Lung (tissue), 4 donors: ENCODE data around the genes PRDM1 and CD24.

DNA sequence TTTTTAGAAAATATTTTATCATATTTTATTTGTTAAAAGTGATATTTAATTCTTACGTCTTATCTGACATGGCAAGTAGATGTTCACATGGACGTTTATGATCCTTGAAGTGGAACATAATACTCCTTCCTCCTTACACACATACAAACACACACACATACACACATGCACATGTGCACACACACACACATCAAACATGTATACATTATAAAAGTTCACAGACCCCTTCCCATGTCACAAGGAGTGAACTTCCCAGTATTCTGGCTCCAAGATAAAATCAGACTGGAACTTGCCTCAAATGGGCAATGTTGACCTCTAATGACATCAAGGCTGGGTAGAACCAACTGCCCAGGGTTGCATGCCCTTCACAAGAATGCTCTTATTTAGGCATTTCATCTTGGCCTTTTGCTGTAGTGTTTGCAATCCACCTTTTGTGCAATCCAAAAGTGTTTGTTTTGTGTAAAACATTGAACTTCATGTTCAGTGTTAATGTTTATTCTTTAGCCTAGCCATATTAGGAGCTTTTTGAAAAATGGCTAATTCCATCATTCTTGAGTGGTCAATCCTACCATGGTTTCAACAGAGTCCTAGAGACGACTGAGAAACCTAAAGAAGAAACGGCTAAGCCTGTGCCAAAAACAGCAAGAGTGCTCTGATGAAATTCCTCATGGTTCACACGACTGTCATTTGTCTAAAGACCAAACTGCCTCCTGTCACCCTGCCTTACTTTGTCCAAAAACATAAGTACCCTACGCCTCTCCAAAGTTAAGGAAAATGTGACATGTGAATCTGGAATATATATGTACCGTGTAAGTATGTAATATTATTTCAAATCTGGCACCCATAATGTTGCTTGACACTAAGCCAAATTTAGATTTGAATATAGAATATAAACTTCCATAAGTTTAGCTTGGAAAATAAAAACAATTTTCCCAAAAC lies 279.7 kb upstream of the PRDM1 start:
- PRO-cap: no peak
- RAMPAGE, long total RNA: no peak
- RRBS: no CpG with 5 or more reads among the region's 7 CpGs

DNA sequence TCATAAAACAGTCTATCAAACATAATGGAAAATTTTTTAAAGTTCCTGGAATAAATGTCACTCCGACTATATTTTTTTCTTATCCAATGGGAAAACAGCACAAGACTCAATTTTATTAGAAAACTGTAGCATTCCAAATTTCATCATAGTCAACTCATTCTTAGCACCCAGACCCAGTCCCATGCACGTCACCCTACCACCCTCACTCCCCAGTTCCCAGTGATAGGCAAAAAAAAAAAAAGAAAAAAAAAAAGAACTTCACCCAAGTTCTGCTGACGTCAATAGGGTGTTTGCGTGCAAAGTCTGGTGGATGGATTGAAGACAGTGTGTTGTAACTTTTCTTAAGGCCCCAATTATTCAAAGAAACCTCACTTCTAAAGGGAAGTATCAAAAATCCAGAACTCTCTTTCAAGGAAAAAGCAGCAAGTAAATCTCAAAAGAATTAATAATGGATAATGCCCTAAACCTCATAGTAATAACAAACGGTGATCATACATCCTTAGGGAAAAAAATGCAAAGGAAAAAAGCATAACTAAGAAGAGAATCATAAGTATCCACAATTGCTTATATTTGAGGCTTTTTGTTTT lies 213.8 kb upstream of the PRDM1 start:
- PRO-cap: no peak
- RAMPAGE, long total RNA: no peak
- RRBS: no CpG with 5 or more reads among the region's 5 CpGs

DNA sequence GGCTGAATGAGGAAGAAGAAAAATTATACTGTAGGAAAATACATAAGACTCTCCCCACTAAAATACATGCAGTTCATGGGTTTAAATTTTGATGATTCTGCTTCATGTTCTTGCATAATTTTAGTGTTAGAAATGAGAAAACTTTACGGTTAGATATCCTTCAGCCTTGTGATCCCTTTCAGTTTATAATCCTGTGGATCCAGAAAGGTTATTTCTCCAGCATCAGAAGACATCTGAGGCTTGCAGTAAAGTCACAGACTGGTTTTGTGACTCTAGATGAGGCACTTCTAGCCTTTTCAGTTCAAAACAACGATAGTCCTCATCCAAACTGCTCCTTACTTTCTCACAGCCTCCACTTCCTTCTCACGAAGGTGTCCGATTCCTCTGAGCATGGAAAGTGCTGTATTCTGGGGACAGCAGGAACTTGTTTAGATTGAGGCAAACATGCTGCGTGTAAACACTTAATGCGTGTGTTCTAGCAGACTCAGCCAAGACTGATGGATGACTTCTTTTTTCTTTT lies 80.3 kb upstream of the PRDM1 start:
- PRO-cap: no peak
- RAMPAGE, long total RNA: no peak
- RRBS: no CpG with 5 or more reads among the region's 6 CpGs

DNA sequence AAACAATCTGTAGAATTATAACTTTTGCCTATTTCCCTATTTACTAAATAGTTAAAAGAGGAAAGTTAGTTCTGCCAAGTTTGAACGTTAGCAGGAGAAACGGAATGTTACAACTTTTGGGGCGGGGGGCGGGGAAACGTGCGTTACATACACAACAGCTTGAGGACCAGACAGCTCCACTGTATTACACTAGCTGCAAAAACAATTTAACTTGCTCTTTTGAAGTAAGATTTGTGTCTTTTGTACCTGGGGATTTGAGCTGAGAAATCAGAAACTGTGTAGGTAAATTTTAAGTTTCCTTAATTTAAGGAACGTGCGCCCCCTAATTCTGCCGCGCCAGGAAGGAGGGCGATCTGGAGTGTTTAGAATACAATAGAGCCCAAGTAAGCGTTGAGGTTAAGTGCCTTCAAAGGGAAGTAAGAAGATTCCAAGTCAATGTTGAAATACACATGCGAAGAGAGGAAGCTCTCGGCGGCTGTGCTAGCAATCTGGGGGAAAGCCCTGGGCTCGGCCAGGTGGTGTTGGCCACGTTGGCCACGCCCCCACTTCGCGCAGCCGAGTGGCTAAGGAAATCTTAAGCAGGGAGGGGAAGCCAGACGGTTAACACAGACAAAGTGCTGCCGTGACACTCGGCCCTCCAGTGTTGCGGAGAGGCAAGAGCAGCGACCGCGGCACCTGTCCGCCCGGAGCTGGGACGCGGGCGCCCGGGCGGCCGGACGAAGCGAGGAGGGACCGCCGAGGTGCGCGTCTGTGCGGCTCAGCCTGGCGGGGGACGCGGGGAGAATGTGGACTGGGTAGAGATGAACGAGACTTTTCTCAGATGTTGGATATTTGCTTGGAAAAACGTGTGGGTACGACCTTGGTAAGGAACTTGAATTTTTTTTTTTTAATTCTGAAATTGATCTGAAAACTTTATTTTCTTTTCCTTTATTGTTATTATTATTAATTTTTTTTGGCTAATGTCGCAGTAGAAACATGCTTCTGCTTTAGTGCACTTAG lies at the start of gene PRDM1:
Gene PRDM1, plus strand, starts transcription at position 603 of the 999 bp plus-strand sequence.
- PRO-cap: bidirectional peak, plus-strand start at position 640 of the sequence, minus-strand start at position 479 of the sequence
- RAMPAGE, long total RNA: no peak
- RRBS: no CpG with 5 or more reads among the region's 50 CpGs

DNA sequence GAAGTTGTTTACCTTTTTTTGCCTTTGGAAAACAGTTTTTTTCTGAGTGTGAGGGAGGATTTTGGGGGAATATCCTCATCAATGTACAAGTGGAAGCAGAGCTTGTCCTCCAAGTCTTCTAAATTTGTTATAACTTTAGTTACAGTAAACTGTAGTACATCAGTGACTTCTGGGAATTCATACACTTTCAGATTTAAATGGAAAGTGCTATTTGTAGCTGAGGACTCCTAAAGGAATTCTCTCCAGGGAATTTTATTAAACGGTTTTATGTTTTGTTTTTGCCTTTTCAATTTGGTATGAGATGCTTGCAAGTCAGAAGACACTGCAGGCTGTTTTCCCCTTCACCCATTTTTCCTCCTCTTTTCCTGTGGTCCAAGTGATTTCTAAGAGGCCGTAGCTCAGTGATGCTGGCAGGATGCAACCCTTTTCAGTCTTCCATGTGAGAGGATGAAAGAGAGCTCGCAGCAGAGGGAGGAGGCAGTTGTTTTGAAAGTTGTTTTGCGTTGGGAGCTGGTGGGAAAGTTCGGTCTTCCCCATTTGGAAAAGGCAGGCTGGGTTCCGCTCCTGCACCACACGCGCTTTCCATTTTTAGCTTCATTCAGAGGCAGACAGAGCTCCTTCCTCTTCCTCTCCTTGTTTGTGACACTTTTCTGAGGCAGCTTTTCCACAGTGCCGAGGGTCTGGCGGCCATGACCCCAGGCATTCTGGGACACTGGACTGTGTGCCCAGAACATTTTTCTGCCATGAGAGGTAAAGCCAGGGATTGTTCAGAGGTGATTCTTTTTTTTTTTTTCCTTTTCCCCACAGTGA lies 1.2 kb downstream of the PRDM1 start:
- PRO-cap: no peak
- RAMPAGE, long total RNA: no peak
- RRBS: no CpG with 5 or more reads among the region's 10 CpGs

DNA sequence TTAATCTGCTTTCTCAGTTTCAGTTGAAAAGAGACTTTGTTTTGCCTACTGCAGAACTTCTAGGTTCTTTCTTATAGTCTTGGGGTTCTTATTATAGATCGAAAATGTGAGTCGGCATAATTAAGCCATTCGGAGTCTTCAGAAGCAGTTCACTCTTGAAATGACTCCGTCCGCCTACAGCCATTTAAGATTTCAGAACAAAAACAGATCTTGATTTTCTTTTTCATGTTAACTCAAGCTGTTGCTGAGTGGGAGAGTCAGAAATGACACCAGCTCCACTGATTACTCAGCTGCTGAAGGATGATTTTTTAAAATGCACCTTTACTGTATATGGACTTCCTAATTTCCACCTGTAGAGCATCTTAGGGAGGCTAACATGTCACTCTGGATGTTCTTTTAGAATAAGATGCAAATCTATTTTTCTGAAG lies 15.9 kb downstream of the PRDM1 start:
- PRO-cap: no peak
- RAMPAGE, long total RNA: no peak
- RRBS: no CpG with 5 or more reads among the region's 5 CpGs

- PRO-cap: no peak
- RAMPAGE, long total RNA: no peak
- RRBS: 55% methylated on average over 2 of the region's 10 CpGs
Measured at GRCh38 chr6:106117350-106118052, 31.4 kb downstream of the PRDM1 start.

GRCh38 chr6:106155426-106155859 lies 69.3 kb downstream of the PRDM1 start:
- PRO-cap: no peak
- RAMPAGE, long total RNA: no peak
- RRBS: no CpG with 5 or more reads among the region's 8 CpGs

- PRO-cap: no peak
- RAMPAGE, long total RNA: no peak
- RRBS: no CpG with 5 or more reads among the region's 1 CpG
Measured at GRCh38 chr6:106309830-106310416, 15.6 kb downstream of the ATG5 start.

DNA sequence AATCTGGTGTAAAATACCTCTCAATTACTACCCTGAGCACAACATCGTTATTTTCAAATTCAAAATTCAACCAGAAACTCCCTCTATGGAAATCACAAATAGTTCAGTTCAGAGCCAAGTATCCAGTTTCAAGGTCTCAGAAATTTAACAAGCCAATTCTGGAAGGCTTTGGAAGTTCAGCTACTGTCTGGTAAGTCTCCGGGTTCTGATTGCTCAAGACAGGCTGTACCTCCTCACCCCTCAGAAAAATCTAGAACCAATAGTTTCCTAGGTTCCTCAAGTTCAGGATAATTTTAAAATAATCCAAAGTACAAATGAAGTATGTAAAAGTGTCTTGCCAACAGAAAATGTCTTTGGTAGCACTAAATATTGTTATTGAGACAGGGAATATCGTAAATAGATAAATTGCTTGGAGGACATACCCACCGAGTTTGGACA lies 809 bp downstream of the ATG5 start:
- PRO-cap: no peak
- RAMPAGE, long total RNA: no peak
- RRBS: no CpG with 5 or more reads among the region's 4 CpGs

DNA sequence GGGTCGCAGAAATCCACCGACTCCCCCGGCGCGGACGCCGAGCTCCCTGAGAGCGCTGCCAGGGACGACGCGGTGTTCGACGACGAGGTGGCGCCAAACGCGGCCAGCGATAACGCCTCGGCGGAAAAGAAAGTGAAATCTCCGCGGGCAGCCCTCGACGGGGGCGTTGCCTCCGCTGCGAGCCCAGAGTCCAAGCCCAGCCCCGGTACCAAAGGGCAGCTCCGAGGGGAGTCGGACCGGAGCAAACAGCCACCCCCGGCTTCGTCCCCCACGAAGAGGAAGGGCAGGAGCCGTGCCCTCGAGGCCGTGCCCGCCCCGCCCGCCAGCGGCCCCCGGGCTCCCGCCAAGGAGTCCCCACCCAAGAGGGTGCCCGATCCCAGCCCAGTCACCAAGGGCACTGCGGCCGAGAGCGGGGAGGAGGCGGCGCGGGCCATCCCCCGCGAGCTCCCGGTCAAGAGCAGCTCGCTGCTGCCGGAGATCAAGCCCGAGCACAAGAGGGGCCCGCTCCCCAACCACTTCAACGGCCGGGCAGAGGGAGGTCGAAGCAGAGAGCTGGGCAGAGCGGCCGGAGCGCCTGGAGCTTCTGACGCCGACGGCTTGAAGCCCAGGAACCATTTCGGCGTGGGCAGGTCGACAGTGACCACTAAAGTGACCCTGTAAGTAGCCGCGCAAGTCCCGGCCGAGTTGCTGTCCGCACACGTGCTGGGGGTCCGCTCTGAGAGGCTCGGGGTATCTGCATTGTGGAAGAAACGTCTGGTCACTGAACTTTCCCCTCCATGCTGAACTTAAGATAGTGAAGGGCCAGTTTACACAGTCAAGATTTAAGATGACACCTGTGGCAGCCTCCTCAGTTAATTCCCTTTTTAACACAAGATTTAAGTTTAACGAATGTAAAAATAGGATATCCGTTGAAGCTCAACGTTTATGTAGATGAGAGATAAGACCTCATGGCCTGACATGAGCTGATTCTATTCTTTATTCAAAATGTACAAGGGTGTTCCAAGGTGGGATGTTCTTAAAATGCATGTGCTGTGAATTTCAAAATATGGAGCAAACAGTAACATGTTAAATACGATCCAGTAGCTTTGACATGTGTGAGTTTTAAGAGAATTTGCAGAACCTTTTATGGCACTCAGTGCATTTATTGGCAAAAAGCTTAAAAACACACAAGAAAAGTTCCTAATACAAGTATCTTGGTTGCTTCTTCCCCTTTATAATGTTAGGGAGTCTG lies 116.5 kb downstream of the RTN4IP1 start:
- PRO-cap: no peak
- RAMPAGE, long total RNA: no peak
- RRBS: 2% methylated on average over 34 of the region's 83 CpGs

DNA sequence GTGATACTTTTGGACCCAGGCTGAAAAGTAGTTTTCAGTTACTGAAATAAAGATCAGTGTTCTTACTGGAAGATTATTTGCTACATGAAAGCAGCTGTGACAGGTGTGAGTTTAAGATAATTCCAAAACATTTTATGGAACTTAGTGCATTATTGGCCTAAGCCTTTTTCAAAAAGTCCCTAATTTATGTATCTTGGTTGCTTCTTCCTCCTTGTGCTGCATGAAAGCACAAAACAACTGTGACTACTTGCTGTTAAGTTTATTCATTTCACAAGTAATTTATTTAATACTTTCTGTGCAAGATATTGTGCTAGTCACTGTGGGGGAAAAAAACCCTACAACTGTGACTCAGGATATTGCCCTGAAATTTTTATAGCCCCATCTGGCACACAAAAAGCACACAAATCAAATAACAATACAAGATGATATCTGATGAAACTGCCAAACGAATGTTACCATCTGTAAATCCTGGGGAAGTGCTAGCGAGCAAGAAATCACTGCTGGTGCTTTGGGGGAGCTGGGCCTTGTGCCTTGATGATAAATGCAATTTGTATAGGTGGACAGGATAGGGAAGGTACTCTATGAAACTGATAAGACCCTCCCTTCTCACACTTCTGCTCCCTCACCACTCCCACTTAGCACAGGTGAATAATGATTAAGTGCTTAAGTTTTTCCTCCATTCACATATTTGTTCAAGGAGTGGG lies 115.5 kb downstream of the RTN4IP1 start:
- PRO-cap: no peak
- RAMPAGE, long total RNA: no peak
- RRBS: no CpG with 5 or more reads among the region's 2 CpGs

GRCh38 chr6:106539155-106539807 lies 90.0 kb downstream of the RTN4IP1 start:
- PRO-cap: no peak
- RAMPAGE, long total RNA: no peak
- RRBS: no CpG with 5 or more reads among the region's 7 CpGs

DNA sequence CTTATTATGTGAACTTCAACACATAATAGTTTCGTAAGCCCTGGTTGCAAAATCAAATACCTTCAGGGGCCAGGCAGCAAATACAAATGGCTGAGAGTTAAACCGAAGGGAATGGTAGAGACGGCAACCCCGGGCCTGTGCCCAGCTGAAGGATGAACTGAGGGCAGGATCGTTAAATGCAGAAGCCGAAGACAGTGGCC lies 88.4 kb downstream of the RTN4IP1 start:
- PRO-cap: no peak
- RAMPAGE, long total RNA: no peak
- RRBS: no CpG with 5 or more reads among the region's 6 CpGs

- PRO-cap: no peak
- RAMPAGE, long total RNA: no peak
- RRBS: no CpG with 5 or more reads among the region's 7 CpGs
Measured at GRCh38 chr6:106575177-106575376, 54.2 kb downstream of the RTN4IP1 start.

GRCh38 chr6:106785669-106786054 lies 156.3 kb downstream of the QRSL1 start:
- PRO-cap: no peak
- RAMPAGE, long total RNA: no peak
- RRBS: no CpG with 5 or more reads among the region's 2 CpGs

DNA sequence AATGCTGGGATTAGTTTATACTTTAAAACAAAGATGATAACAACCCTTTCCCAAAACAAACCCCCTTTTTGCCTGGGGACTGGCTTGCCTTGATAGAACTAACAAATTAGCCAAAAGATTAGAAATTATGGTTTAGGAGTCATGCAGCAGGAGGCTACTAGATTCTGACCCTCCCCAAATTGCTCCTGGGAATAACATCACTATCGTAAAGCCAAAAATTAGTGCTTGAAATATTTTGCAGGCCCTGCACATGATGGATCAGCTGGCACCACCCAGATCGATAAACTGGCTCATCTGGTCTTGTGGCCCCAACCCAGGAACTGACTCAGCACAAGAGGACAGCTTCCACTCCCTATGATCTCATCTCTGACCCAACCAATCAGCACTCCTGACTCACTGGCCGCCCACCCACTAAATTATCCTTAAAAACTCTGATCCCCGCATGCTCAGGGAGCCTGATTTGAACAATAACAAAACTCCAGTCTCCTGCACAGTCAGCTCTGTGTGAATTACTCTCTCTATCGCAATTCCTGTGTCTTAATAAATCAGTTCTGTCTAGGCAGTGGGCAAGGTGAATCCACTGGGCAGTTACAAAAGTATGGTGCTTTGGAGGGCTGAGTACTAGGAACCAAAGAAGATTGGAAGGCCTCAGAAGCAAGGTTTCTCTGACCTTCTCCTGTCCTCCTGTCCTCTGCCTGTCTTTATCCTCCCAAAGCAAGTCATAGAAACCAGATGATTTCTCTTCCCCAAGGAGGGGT lies 86.3 kb downstream of the CD24 start:
- PRO-cap: no peak
- RAMPAGE, long total RNA: no peak
- RRBS: no CpG with 5 or more reads among the region's 5 CpGs

- PRO-cap: no peak
- RAMPAGE, long total RNA: no peak
- RRBS: no CpG with 5 or more reads among the region's 72 CpGs
Measured at GRCh38 chr6:106974344-106974999, at the start of gene CD24. TSS of gene CD24 (minus strand) at chr6:106974729.

DNA sequence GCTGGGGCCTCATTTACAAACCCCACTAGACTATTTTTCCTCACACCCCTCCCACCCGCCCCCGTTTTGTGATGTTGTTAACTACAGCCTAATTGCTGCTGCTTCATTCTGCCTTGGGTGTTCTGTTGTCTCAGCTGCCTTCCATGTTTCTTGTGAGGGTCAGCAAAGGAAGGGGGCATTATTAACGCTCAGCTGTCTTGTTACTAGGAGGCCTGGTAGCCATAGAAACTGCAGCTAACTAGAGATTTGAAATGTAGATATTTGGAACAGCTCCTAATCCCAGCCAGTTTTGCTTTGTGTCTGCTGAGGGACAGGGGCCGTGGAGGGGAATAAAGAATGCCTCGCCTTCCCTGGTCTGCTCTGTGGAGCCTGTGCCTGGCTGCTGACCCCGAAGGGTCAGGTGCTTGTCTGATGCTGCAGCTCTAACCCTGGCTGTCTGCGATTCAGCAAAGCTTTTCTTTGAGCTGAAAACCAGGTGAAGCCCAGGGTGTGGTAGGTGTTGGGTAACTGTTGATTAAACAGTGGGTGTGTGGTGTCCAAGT lies 18.4 kb downstream of the MTRES1 start:
- PRO-cap: no peak
- RAMPAGE, long total RNA: no peak
- RRBS: no CpG with 5 or more reads among the region's 7 CpGs

GRCh38 chr6:107492446-107492792 lies 2.5 kb downstream of the SOBP start:
- PRO-cap: no peak
- RAMPAGE, long total RNA: no peak
- RRBS: 60% methylated on average over 1 of the region's 7 CpGs